Skeletal muscle satellite cell (primary cell): Measurements from ENCODE around the gene DIP2A.

- CAGE, long polyA plus RNA, result no peak
Observed at GRCh38 chr21:45562735-45563415, 20.6 kb upstream of the SLC19A1 start.

- CAGE, long polyA plus RNA, result no peak
Observed at GRCh38 chr21:45631897-45632441, 11.6 kb upstream of the PCBP3 start.

DNA sequence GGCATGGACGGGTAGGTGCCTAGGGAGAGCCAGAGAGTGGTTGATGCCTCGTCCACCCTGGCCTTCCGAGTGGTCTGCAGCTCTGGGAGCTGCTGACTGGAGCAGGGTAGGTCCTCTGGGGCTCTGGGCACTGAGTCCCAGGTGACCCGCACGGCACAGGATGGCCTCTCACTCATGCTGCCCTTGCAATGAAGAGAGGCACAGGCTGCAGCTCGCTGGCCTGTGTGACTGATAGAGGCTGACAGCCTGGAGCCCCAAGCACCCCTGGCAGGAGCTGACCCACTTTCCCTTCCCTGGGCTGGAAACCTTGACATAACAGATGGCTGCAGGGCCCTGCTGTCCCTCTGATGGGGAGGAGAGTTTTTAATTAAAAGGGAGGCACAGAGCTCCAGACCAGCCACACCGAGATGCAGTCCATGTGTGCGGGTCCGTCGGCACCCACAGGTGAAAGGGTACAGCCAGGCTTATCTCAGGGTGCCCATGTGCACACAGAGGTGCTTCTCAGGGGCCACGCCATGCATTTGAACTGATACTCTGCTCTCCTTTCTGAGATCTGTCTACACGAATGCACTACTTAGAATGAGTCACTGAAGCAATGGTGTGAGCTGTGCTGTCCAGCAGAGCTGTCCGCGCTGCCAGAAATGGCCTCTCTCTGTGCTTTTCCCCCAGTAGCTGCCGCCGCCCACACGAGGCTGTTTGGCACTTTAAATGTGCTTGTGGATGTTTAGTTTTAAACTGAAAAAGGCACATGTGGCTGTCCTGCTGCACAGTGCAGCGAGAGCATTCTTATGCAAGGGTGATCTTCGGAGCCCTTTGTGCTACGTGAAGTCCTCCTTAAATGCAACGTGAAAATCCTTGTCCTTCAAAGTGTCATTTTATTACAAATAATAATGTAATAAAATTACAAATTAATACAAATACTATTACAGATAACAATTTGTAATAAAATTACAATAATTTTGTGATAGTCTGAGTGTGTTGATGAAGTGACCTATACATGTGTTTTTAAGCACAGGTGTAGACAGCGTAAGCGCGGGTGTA lies 87.2 kb upstream of the COL6A1 start:
- CAGE, long polyA plus RNA, result no peak

DNA sequence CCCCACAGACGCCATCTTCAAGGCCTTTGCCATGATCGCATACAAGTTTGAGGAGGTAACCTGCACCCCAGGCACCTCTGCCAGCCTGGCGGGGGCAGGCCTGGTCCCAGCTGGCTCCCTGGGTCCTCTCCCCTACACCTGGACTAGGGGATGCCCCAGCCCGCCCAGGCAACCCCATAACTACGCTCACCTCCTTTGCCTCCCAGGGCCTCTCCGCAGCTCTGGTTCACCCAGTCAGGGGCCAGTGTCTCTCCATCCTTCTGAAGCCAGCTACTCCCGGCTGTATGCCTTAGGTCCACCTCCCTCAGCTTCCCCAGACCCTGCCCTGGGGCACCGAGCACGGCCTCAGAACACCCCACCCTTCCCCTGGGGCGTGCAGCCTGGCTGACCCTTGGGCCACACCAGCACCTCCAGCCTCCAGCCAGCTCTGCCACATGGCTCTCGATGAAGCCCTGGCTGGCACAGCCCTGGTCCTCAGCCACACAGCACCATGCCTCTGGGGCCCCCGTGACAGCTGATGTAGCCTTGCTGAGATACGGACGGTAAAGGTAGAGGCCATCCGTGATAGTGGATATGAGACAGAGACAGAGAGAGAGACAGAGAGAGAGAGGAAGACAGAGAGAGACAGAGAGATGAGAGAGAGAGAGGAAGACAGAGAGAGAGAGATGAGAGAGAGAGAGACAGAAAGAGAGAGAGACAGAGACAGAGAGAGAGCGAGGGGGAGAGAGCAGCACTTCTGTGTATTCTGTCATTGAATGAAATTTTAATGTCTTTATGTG lies 80.3 kb upstream of the COL6A1 start:
- CAGE, long polyA plus RNA, result no peak

GRCh38 chr21:46126257-46126980 lies 28.5 kb downstream of the COL6A2 start:
- CAGE, long polyA plus RNA, result no peak

GRCh38 chr21:46265916-46266961 lies 19.2 kb downstream of the MCM3AP start:
- CAGE, long polyA plus RNA, result no peak

- CAGE, long polyA plus RNA, result no peak
Observed at GRCh38 chr21:46394848-46395363, 63.8 kb upstream of the DIP2A start.

DNA sequence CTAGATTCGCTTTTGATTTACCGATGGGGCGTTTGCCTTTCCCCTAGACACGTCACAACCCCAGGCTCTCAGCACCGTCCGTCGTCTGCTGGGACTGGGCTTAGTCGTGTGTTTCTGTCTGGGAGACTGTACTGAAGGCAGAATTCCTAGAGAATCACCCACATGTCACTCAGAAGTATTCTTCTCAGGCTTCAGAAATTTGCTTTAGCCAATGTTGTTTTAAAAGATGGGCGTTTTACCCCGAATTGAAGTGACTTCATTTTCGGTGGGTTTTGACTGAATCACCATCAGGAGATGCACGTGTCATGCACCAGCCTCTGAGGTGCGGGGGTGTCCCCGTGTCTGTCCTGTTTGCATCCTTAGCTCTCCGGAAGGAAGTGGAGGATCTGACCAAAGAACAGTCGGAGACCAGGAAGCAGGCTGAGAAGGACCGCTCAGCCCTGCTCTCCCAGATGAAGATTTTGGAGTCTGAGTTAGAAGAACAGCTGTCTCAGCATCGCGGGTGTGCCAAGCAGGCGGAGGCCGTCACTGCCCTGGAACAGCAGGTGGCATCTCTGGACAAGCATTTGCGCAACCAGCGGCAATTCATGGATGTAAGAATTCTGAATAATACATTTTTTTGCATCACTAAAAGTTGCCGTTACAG lies 61.7 kb upstream of the DIP2A start:
- CAGE, long polyA plus RNA, result no peak

DNA sequence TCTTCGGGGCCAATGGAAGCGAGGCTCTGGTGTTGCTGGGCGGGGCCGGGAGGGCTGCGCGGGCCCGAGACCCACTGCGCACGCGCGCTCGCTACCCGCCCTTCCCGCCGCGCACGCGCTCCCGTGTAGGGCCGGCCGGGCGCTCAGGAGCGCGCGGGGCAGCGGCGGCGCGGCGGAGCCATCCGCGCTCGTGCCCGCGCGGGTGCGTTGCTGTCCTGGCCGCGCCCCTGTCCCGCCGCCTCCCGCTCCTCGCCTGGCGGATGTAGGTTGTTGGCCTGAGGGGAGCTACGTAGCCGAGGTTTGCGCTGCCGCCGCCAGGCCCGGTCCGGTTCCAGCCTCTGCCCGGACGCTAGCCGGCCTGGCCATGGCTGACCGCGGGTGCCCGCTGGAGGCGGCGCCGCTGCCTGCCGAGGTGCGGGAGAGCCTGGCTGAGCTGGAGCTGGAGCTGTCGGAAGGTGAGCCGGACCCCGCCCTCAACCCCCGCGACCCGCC lies at the start of gene DIP2A:
Gene DIP2A (plus strand): TSS at position 124 of the 492 bp plus-strand sequence.
- CAGE, long polyA plus RNA, result no peak

- CAGE, long polyA plus RNA, result no peak
Observed at GRCh38 chr21:46480159-46481175, 21.8 kb downstream of the DIP2A start.

DNA sequence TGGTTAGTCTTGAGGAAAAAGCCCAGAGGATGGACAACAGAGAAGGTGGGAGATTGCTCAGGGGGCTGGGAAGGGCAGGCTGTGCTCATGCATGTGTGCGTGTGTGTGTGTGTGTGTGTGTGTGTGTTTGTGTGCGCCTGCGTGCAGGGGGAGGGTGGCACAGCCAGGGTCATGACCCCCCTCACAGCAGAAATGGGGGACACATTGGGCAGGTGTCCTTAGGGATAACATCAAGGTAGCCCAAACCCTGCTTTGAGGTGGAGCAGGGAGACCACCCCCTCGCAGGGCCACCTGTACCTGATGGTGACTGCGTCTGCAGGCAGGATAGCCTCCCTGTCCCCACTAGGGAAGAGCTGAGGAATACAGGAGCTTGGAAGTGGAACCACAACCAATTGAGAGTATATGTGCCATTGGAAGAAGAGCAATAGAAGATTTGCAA lies 56.8 kb downstream of the S100B start:
- CAGE, long polyA plus RNA, result no peak

- CAGE, long polyA plus RNA, result no peak
Observed at GRCh38 chr21:46699184-46699530, 63.7 kb downstream of the PRMT2 start.